ENCODE data around the gene CPT1A.

- PRO-cap = no peak
- RAMPAGE, long total RNA = no peak
These were observed 30.4 kb upstream of the TESMIN start for GRCh38 chr11:68781600-68782298.

- PRO-cap = no peak
- RAMPAGE, long total RNA = no peak
These were observed 3.5 kb downstream of the CPT1A start for GRCh38 chr11:68837841-68838925.

DNA sequence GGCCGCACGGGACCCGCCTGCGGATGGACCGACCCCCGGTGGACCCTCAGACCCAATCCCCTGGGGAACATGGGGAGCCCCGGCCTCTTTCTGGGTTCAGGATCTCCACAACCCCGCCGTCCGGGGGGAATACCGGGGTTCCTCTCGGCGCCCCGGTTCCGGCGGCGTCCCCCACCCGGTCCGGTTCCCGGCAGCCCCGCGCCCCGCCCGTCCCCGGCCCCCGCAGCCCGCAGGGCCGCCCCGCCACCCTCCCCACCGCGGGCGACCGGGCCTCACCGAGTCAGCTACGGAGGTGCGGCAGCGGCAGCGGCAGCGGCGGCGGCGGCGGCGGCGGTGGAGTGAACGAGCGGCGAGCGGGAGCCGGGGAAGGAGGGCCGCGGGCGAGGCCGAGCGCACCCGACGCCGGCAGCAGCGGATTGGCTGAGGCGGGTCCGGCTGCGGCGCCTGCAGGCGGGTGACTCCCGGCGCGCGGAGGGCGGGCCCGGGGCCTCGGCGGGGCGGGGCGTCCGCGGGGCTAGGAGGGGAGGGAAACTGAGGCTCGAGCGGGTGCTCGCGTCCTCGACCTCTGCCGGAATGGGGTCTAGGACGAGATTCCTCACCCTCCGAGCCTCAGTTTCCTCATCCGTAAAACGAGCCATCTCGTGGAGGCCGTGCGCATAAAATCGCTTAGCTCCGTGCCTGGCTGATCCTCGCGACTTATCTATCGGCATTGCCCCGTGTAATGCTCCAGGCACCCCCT lies at the start of gene CPT1A:
TSS of gene CPT1A (minus strand) at position 418 of the 739 bp plus-strand sequence.
- PRO-cap = bidirectional peak, plus-strand start at position 321 of the sequence, minus-strand start at position 160 of the sequence; bidirectional peak, plus-strand start at position 517 of the sequence, minus-strand start at position 418 of the sequence
- RAMPAGE, long total RNA = no peak

DNA sequence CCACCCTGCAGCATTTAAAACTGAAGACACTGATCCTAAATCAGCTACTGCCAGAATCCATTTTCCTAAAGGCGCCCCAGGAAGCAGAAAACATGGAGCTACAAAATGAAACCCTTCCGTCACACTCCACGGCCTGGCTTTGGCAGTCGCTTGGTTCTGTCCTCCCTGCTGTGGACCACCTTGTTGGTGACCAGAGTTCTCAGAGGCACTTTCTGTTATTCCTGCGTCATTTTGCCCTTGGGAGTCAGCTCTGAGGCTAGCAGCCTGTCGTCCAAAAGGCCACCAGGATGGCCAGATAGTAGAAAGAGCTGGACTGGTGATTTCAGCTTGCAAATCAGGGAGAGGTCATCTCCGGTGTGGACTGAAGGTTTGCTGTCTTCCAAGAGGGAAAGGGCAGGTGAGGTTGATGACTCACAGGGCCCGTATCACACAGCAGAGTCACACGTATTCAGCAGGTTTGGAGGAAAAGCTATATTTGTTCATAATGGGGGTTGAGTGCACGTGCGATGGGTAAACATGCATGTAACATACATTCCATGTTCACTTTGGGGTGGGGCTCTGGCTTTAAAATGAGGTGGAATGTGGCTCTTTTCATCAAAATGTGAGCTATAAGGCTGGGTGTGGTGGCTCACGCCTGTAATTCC lies 25.7 kb downstream of the MRPL21 start:
- PRO-cap = no peak
- RAMPAGE, long total RNA = no peak

DNA sequence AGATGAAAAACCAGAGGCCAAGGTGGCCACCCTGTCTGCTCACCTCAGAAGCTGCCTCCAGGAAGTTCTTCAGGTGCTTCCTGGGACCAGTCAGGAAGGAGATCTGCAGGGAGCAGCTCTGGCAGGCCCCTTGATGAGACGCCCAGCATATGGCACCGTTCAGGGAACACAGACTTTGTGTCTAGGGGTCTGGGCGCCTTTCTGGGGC lies 1.3 kb downstream of the TPCN2 start:
- PRO-cap = no peak
- RAMPAGE, long total RNA = no peak

DNA sequence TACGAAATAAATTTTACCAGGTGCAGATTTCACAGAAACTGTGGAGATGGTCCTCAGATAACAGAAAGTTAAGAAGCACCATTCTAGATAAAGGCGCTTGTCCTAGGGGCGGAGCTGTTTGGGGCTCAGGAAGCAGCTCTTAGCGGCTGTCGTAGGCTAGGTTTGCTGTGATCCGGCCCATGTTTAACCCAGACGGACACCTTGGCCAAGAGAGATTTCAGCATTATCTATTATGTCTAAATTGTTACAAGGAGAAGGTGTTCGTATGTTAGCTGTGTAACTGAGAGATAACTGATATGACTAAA lies 25.7 kb downstream of the TPCN2 start:
- PRO-cap = no peak
- RAMPAGE, long total RNA = no peak

DNA sequence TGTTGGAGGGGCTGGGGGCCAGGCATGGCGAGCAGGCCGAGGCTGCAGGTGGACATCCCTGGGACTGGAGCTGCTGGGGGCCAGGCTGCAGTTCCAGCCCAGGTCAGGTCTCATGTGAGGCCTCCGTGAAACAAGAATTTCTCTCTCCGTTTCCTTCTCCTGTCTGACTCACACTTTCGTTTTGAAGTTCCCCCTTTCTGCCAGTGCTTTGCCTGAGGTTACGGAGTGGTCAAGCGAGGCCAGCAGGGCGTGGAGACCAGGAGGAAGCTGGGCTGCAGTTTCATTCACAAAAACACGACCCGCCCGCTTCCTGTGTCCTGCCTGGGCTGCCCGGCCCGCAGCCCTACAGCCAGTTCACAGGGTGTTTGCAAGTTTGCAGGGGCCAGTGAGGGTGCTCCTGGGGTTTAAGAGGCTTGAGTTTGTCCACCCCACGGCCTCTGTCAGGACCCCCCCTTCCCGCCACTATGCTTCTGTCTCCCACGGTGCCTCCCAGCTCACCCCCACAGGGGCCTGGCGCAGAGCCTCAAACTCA lies 4.6 kb downstream of the MYEOV start:
- PRO-cap = unidirectional peak, minus-strand start at position 114 of the sequence
- RAMPAGE, long total RNA = no peak

DNA sequence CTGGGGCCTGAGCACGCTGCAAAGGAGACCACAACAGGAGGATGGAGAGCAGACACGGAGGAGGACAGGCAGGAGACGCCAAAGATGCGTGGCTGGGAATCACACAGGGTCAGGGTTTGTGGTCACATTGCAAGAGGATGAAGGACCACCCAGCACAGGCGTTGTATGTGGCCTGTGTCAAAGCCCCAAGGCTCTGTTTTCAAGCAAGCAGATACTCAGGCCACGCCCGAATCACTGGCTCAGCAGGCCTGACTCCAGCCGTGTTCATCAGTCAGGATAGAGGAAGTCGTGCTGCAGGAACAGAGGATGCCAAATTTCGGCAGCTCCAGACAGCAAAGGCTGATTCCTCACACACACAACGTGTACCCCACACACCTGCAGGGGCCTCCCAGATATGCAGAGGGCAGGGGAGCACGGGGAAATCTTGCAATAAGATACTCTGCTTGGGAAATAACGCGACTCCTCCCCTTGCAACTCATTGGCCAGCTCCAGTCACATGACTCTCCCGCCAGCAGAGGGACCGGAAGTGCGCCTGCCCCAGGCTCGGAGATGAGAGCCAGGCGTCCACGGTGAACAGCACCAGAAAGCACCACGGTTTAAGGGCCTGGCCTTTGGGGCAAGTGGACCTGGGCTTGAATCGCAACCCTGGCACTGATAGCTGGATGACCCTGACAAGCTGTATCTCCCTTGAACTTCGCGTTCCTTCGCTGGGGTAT lies 88.2 kb downstream of the MYEOV start:
- PRO-cap = unidirectional peak, plus-strand start at position 551 of the sequence
- RAMPAGE, long total RNA = no peak

GRCh38 chr11:69417144-69417700 lies 123.3 kb downstream of the MYEOV start:
- PRO-cap = no peak
- RAMPAGE, long total RNA = no peak

GRCh38 chr11:69419372-69420035 lies 125.5 kb downstream of the MYEOV start:
- PRO-cap = no peak
- RAMPAGE, long total RNA = no peak

DNA sequence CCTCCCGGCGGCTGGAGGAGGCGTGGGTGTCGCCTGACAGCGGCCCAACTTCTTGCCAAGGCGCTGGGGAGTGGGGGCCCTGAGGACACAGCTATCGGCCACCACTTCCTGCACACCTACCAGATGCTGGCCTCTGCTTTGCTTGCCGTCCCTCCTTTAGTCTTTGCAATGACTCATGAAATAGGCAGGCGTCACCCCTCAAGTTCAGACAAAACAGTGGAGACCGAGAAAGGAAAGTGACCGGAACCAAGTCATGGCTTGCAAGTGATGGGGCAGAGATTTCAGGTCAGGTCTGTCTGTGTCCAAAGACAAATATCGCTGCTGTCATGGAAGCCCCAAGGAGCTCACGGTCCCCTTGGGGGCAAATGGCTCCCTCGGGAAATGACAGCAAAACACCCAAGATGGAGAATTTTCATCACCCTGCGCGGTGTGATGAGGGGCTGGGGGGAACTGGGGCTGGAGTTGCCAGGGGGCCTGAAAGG lies 116.3 kb upstream of the CCND1 start:
- PRO-cap = no peak
- RAMPAGE, long total RNA = no peak

GRCh38 chr11:69667899-69668780 lies 7.0 kb downstream of the LTO1 start:
- PRO-cap = no peak
- RAMPAGE, long total RNA = no peak

- PRO-cap = no peak
- RAMPAGE, long total RNA = no peak
These were observed 3.1 kb downstream of the FGF19 start for GRCh38 chr11:69700591-69701279.

GRCh38 chr11:69891865-69892224 lies 72.6 kb upstream of the FGF3 start:
- PRO-cap = no peak
- RAMPAGE, long total RNA = no peak

GRCh38 chr11:69918720-69919243 lies 99.6 kb upstream of the FGF3 start:
- PRO-cap = no peak
- RAMPAGE, long total RNA = no peak

DNA sequence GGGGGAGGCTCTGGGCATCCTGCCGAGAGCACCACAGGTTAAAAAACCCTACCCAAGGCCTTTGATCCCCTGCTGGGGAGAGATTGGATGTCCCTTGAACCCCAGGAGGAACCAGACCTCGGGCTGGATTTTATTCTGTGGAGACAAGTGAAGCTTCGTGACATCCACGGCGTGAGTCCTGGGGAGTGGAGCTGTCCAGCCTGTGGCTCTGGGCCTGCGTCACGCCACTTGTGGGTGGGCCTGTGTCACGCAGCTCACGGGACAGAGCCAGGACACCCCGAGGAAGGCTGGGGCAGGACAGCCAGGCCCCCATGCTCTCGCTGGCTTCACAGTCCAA lies 102.3 kb upstream of the FGF3 start:
- PRO-cap = no peak
- RAMPAGE, long total RNA = no peak

DNA sequence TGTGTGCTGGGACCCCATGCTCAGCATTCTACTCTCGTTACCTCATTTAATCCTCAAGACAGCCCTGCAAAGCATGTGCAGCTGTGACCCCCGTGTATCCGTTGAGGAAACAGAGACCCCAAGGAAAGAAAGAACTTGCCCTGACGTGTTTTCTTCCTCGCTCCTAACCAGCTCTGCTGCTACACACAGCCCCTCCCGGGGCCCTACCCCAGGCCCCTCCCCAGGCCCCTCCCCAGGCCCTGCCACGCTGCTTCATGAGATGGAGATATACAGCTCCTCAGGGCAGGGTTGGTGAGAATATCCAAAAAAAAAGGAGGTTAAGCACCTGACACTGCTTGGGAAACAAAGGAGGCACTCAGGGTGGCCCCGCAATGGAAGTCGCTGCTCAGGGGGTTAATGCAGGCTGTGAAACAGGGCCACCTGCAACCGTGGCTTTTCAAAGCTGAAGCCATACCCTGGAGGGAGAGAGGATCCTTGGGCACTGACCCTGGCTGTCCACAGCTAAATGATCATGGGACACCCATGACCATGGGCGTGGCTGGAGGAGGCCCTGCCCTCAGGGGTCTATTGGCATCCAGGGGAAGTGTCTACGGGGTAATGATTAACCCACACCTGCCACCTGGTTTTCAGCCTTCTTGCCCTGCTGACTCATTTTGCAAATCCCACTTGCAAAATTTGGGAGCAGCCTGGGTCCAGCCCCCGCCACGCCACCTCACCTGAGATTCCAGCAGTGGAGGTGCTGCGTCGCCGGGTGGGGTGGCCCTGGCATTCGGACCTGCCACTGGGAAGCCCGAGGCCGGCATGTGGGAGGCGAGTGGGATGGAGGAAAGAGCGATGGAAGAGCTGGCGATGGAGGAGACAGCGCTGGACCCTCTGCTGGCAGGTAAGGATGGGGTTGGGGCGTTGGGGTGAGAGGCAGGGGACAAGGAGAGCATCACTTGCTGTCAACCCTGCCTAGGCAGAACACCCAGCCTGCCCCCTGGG lies 112.1 kb upstream of the ANO1 start:
- PRO-cap = no peak
- RAMPAGE, long total RNA = no peak

DNA sequence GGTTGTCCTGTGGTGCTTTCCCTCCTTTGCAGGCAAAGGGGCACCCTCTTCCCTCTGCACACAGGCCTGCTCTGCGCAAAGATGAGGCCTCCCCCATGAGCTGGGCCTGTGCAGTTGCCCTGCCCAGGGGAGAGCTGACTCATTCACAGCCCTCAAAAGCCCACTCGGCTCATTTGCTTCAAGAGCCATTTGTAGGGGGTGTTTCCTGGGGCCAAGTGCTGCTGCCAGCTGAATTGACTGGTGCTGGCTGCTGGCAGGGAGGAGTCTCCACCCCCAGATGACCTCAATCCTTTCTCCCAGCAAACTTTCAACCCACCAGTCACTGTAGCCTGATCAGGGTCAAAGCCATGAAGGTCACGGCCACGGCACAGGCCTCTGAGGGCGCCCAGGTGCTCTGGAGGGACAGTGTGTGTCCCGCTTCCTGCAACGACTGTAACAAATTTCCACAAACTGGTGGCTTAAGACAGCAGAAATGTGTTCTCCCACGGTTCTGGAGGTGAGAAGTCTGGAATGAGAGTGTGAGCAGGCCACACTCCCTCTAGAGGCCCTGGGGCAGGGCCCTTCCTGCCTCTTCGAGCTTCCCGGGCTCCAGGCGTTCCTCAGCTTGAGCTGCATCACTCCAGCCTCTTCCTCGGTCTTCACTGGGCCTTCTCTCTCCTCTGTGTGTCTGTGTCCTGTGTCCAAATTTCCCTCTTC lies 48.7 kb upstream of the ANO1 start:
- PRO-cap = no peak
- RAMPAGE, long total RNA = no peak

- PRO-cap = no peak
- RAMPAGE, long total RNA = no peak
These were observed 14.5 kb upstream of the ANO1 start for GRCh38 chr11:70063599-70063994.

DNA sequence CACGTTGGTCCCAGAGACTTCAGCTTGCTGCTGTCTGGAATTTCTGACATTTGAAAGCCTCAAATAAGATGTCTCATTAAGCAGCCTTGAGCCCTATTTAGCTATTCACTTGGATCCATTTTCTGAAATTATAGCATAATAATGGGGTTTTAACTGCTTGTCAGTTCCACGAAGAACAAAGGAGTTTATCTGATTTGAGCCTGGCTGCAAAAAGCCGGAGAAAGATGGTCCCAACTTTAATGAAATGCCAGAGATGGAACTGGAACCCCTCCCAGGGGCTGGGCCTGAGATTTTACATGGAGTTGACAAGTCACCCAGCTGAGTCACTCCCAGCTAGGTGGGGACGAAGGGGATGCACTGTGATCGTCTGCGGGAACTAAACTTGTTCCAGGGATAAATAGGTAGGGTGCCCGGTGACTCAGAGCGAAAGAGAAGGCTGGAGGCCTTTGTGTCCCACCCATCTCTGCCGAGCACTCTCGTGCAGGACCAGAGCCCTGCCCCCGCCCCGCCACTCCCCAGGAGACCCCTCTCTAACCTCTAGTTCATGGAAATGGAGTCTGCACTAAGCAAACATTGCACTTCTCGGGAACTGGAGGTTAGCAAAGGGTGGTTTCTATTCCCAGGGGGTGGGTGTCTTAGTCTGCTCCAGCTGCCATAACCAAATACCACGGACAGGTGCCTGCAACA lies 60.9 kb upstream of the FADD start:
- PRO-cap = no peak
- RAMPAGE, long total RNA = no peak

Data from urinary bladder (tissue), 3 donors.